Neuron (in vitro differentiated cells): ENCODE data around the genes CRELD2 and MLC1.

DNA sequence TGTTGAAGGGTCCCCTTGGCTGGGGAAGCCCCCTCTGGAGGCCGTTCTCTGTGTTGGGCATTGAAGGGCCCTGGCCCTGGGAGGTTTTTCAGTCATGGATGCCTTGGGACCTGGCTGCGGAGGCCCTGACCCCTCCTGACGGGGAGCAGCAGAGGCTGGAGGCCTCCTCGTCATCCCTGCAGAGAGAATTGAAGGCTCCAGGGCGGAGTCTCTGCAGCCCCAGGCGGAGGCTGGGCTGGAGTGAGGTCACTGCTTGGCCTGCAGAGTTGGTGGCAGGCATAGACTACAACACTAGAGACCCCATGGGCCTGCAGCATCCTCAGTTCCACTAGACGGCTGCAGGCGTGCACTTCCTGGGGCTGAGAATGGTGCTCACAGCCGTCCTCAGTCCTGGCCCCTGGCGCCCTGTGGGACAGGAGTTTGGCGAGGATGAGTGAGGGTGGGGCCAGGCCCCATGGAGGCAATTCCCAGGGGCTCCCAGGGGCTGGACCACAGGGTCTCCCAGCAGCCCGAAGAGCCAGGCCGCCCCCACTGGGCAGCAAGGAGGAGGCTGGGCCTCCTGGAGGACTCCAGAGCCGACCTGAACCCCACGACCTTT lies 143.4 kb downstream of the TAFA5 start:
- PRO-cap = bidirectional peak, plus-strand start at position 322 of the sequence, minus-strand start at position 190 of the sequence

DNA sequence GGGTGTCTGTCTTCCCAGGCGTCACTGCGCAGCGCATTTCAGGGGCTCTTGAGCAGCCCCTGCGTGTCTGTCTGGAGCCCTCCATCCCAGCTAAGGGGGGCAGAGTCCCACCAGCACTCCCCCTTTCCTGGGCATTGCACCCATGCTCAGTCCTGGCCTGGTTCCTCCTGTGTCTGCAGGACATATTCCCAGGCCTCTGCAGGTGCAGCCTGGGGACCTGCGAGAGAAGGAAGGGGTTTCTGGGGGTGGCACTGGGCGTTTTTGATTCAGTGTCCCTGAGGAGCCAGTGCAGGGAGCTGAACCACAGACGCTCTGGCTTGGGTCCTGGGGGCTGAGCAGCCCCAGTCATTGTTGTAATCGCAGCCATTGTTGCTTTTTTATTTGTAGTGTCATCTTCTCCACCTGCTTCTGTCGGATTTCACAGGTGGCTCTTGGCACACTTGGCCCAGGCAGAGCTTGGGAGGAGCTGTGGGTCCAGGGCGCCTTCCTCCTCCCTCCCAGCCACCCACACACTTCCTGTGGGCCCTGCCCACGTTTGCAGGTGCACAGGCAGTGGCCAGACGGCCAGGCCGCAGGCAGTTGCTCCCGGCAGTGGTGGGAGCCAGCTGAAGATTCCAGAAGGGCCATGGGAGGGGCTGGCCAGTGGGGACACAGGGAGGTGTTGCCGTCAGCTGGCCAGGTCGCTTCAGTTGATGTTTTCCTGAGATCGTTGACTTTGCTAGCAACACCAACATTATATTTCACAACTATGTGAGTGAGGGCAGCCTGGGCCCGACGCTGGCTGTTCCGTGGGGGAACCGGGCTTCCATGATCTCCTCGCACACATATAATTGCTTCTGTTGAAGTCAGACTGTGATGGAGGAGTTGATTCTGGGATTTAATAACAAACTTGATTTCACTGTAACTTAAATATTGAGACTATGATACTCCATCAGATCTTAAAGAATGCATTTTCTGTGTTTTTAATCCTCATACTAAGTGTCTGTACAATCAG lies 146.4 kb downstream of the TAFA5 start:
- PRO-cap = no peak

GRCh38 chr22:49119573-49120124 lies 630.3 kb downstream of the TAFA5 start:
- PRO-cap = no peak

GRCh38 chr22:49450167-49450644 lies 377.5 kb downstream of the BRD1 start:
- PRO-cap = no peak

DNA sequence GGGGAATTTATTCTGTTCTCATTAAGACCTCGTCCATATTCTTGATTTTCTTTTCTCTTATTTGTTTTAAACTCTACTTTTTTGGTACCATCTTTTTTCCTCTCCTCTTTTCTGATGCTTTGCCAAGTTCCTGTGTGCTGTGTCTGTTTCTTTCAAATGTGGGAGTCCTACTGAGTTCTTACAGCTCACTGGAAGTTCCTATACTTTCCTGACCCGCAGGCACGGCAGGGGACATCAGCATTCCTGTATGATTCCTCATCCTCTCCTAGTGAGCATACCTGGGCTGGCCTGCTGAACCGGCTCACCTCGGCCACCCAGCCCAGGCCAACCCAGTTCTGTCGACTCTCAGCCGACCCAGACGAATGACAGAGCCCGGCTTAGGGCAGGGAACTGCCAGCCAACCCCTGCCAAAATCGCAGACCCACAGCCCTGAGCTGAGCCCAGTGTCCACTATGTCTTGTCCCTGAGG lies 339.8 kb downstream of the BRD1 start:
- PRO-cap = no peak

GRCh38 chr22:49502160-49502444 lies 325.6 kb downstream of the BRD1 start:
- PRO-cap = no peak

- PRO-cap = no peak
Measured at GRCh38 chr22:49607047-49607785, 220.5 kb downstream of the BRD1 start.

DNA sequence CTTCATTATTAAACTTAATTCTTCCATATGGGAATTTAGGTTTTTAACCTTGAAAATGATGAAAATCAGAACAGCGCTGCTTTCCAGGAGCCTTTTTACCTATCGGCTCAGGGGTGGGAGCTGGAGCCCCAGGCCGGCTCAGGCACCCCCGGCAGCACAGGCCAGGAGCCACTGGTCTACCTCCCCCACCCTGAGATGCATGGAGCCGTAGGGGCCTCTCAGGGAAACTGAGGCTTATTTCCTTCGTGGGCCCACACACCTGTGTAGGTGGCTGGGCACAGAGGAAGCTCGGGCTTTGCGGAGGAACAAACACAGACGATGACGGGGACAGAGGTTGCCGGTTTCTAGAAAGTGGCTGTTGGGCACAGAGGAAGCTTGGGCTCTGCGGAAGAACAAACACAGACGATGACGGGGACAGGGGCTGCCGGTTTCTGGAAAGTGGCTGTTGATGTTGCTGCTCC lies 149.5 kb downstream of the BRD1 start:
- PRO-cap = no peak

GRCh38 chr22:49789308-49790033 lies 38.2 kb downstream of the BRD1 start:
- PRO-cap = no peak

- PRO-cap = no peak
Measured at GRCh38 chr22:49800791-49801423, 26.8 kb downstream of the BRD1 start.

DNA sequence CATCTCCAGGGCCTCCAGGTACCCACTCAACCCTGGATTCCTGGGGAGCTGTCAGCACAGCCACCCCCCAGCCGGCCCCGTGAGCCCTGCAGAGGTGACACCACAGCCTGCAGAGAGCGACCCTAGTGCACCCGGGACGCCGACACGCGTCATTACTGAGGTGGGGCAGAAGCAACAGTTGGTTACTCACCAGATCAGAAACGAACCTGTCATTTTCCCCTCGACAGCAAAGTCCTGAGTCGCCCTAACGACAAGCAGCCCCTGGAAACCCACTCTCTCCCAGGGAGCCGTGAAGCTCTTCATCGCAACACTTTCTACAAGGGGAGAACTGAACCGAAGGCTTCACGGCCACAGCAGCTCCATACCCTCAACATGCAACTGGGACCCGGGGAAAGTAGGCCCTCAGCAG lies 1.7 kb downstream of the BRD1 start:
- PRO-cap = no peak

- PRO-cap = no peak
Measured at GRCh38 chr22:49892436-49893430, 25.5 kb downstream of the ALG12 start.

GRCh38 chr22:49918554-49919365 lies at the start of gene CRELD2:
TSS of gene CRELD2 (plus strand) at chr22:49918634.
- PRO-cap = bidirectional peak, plus-strand start at chr22:49918658, minus-strand start at chr22:49918432

GRCh38 chr22:49937623-49938595 lies 19.5 kb downstream of the CRELD2 start:
- PRO-cap = no peak

- PRO-cap = no peak
Measured at GRCh38 chr22:49956266-49956940, 4.2 kb upstream of the PIM3 start.

GRCh38 chr22:50000175-50000374 lies 12.5 kb downstream of the IL17REL start:
- PRO-cap = no peak

DNA sequence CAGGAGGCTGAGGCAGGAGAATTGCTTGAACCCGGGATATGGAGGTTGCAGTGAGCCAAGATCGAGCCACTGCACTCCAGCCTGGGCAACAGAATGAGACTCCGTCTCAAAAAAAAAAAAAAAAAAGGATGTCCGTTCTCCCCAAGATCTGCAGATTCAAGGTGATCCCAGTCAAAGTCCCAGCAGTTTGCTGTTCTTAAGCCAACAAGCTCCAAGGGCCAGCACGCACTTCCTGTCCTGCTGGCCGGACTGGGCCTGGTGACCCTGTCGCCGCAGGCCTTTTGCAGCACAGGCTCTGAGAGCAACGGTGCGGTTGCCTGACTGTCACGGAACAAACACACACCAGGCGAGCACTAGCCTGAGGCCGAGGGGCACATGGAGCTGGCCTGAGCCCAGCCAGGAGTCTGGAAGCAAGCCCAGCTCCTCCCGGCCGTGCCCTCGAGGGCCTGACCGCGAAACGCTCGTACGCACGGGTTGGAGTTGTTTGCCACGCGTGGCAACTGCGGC lies 14.9 kb upstream of the IL17REL start:
- PRO-cap = no peak

GRCh38 chr22:50074452-50075338 lies 10.5 kb downstream of the MLC1 start:
- PRO-cap = unidirectional peak, minus-strand start at chr22:50074707

DNA sequence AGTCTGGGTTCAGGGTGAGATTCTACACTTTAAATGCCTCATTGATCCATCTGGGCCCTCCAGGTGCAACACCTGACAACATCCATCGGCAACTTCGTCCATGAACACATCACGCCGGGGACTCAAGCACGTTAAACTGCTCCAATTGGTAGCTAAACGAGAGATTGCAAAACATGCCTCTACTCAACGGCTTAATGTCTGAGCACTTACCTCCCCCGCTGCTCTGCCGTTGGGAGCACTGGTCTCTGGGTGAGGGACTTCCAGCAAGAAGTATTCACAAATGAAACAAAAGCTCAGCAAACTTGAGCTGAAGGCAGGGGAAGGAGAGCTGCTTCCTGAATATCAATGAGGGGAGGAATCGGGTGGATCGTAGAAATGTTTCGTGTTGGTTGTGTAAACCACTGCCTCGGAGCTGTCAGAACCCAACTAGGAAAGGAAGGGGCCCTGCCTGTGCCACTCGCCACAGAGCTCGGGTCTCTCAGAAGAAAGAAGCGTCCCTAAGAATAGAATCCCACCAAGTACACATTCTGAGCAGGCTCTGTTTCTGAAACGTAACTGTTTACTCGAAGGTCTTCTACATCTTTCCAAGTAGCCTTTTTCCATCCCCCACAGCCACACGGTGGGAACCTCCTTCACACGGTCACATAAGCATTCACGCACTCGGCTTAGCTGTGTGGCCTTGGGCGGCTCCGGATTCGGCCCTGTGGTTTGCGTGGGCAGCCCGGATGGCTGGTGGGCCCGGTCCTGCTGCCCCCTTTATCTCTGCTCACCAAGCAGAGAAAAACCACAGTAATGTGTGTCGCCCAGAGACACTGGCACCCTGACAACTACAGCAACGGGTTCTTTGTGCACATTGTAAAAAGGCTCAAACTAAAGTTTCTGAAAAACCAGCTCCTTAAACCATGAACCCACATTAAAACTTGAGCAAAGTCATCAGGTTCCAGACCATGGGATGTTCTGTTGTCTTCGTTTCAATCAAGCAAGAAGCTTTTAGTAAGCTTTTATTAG lies at the start of gene MLC1:
Gene MLC1 (minus strand): TSS at position 282 of the 1,008 bp plus-strand sequence.
- PRO-cap = no peak

DNA sequence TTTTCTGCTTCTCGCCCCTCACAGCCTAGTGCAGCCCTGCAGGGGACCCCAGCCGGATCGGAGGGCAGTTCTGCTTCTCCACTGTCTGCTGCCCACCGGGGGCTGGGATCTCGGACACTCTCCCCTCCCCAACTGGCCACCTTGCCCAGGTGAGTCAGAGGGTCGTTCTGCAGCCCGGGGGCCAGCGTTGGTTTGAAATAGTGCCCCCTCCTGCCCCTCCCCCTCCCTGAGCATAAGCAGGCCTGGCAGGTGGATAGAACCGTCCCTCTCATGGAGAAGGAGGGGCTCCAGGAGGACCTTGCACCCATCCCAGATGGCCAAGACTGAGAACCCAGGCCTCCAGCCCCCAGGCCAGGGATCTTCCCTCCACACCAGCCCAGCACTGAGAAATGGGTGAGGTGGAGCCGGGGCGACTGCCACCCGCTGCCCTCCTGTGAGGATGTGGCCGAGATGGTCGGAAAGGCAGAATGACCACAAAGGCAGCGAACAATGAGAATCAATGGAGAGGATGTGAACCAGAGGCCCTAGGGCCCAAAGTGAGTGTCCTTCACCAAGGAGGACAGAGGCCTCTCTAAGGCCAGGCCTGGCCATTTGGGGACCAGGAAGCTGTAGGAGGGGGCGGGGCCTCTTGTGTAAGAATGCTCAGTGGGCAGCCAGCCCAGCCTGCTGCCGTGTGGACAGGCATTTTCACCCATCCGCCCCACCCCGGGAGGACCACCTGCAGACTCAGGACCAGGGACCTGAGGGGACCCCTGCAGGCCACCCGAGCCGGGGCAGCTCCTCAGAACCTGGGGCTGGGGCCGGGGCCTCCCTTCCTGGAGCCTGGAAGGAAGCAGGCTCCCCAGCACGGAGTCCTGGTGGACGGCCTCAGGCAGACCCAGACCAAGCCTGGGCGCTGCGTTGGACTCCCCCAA lies 1.9 kb upstream of the TRABD start:
- PRO-cap = no peak